Astrocyte (in vitro differentiated cells and primary cell): ENCODE measurements around the genes RIMBP2 and ADGRD1.

DNA sequence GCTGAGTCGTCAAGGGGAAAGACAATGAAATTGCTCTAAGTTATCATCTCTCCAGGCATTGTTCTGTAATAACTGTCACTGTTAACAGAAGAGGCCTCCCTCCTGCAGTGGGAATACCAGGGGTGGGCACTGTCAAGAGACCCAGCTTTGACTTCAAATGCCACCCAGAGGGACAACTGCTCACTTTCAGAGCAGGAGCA lies 1256.1 kb downstream of the TMEM132B start:
- PRO-cap, result no peak
- RRBS, 2 experiments, result no CpG with 5 or more reads among the region's 1 CpG

DNA sequence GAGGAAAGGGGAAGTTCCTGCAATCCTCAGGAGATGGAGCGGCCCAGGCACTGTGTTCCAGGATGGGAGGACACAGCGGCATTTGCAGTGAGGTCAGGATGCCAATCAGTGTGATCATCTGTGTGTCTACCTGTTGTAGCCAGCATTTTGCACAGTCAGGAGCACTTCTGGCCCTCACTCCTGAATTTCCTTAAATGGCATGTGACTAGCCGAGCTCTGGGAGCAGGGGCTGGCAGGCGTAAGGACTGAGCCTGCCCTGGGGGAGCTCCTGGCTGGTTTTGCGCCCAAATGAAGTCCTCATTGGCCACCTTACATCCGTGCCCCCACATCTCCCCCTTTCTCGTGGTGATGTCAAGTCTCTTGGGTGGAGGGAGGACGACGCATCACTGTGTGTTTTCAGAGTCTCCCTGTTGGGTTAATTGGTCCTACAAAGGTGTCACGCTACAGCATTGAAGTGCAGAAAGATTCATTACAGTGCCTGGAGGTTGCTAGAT lies 1479.7 kb upstream of the TMEM132C start:
- PRO-cap, result no peak
- RRBS, 2 experiments, result no CpG with 5 or more reads among the region's 10 CpGs

DNA sequence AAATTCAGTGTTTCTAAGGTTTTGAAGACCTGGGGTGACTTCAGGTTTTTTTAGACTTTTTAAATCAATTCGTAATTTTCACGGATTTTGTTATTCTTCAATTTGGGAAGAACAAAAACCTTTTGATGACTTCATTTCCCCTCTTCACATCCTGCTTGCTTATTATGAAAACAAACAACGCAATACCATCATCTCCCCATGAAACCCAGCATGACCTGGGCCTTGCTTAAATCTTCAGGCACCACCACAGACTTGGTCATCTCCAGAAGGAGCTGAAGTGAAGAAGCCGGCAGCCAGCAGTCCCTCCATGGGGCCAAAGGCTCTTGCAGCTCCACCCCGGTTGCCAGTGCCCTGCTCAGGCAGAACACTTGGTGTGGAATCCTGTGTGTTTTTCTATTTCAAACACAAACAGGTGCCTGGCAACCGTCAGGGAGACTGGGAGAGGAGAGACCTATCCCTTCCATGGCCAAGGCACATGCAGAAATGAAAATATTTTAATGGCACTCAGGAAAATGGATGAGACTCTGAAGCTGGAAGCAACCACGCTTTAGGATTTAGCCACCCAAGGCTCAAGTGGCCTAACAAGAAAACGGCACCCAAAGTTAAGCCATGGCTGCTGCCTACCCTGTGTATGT lies 982.9 kb upstream of the TMEM132C start:
- PRO-cap, result no peak
- RRBS, 2 experiments, result 17 to 18% methylated on average over 2 of the region's 8 CpGs

DNA sequence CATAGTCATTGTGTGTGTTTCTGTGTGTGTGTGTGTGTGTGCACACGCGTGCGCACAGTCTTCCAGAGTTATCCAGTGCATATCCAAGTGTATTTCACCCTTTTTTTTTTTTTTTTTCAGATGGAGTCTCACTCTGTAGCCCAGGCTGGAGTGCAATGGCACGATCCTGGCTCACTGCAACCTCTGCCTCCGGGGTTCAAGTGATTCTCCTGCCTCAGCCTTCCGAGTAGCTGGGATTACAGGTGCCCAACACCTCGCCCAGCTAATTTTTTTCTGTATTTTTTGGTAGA lies 558.9 kb upstream of the TMEM132C start:
- PRO-cap, result no peak
- RRBS, 2 experiments, result no CpG with 5 or more reads among the region's 7 CpGs

DNA sequence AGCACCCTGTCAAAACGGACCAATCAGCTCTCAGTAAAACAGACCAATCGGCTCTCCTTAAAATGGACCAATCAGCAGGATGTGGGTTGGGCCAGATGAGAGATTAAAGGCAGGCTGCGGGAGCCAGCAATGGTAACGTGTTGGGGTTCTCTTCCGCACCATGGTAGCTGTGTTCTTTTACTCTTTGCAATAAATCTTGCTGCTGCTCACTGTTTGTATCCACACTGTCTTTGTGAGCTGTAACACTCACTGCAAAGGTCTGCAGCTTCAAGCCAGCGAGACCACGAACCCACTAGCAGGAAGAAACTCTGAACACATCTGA lies 282.9 kb upstream of the TMEM132C start:
- PRO-cap, result no peak
- RRBS, 2 experiments, result no CpG with 5 or more reads among the region's 7 CpGs

- PRO-cap, result no peak
- RRBS, 2 experiments, result no CpG with 5 or more reads among the region's 6 CpGs
Measured at GRCh38 chr12:128076189-128076767, 190.7 kb upstream of the TMEM132C start.

- PRO-cap, result no peak
- RRBS, 2 experiments, result no CpG with 5 or more reads among the region's 15 CpGs
Measured at GRCh38 chr12:128797134-128797817, 26.5 kb downstream of the SLC15A4 start.

DNA sequence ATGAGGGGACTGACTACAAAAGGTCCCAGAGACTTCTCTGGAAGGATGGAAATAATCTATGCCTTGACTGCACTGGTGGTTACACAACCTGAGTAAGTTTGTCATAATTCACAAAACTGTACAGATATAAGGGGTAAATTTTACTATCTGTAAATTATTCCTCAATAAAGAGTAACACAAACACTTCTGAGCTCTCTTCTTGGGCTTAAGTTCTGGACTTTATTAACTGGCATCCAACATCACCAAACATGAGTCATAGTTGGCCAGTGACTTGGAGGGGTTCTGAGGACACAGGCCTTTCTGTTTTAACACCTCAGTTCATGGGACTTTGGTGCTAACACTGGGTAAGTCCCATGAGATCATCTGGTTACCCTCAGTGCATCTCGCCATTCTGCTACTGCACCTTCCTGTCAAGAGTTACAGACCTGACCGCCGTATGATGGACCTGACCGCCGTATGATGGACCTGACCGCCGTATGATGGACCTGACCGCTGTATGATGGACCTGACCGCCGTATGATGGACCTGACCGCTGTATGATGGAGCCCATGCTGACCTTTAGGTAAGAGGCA lies 9.9 kb downstream of the SLC15A4 start:
- PRO-cap, result no peak
- RRBS, 2 experiments, result no CpG with 5 or more reads among the region's 11 CpGs

- PRO-cap, result no peak
- RRBS, 2 experiments, result no CpG with 5 or more reads among the region's 12 CpGs
Measured at GRCh38 chr12:128905078-128905629, 51.9 kb downstream of the GLT1D1 start.

GRCh38 chr12:129381775-129382084 lies 522.1 kb downstream of the TMEM132D start:
- PRO-cap, result no peak
- RRBS, 2 experiments, result no CpG with 5 or more reads among the region's 3 CpGs

GRCh38 chr12:129699992-129700414 lies 203.8 kb downstream of the TMEM132D start:
- PRO-cap, result no peak
- RRBS, 2 experiments, result 95 to 96% methylated on average over 6 of the region's 25 CpGs

- PRO-cap, result no peak
- RRBS, 2 experiments, result 4 to 5% methylated on average over 4 to 8 of the region's 14 CpGs
Measured at GRCh38 chr12:130104507-130104924, 57.7 kb upstream of the FZD10 start.

DNA sequence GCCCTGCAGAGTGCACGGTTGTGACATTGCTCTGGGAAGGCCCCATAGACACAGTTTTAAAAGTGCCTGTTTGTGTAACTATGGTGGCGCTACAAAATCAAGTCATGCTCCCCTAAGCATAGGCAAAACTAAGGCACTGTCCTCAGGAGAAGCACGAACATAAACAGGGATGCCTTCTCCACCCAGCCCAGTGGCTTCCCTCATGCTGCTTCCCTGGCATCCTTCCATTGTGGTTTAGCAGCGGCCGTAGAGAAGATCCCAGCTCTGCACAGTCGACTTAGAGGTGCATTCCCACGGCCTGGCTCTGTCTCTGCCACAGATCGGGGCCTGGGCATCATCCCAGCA lies 70.5 kb downstream of the PIWIL1 start:
- PRO-cap, result no peak
- RRBS, 2 experiments, result no CpG with 5 or more reads among the region's 8 CpGs

- PRO-cap, result no peak
- RRBS, 2 experiments, result 0% methylated on average over 5 of the region's 24 CpGs; no CpG with 5 or more reads in 1 of the 2 experiments
Measured at GRCh38 chr12:130716125-130716875, at the start of gene RIMBP2. RIMBP2 (minus strand) TSS chr12:130716299.

- PRO-cap, result no peak
- RRBS, 2 experiments, result no CpG with 5 or more reads among the region's 28 CpGs
Measured at GRCh38 chr12:130924805-130925579, 28.7 kb upstream of the ADGRD1 start.

DNA sequence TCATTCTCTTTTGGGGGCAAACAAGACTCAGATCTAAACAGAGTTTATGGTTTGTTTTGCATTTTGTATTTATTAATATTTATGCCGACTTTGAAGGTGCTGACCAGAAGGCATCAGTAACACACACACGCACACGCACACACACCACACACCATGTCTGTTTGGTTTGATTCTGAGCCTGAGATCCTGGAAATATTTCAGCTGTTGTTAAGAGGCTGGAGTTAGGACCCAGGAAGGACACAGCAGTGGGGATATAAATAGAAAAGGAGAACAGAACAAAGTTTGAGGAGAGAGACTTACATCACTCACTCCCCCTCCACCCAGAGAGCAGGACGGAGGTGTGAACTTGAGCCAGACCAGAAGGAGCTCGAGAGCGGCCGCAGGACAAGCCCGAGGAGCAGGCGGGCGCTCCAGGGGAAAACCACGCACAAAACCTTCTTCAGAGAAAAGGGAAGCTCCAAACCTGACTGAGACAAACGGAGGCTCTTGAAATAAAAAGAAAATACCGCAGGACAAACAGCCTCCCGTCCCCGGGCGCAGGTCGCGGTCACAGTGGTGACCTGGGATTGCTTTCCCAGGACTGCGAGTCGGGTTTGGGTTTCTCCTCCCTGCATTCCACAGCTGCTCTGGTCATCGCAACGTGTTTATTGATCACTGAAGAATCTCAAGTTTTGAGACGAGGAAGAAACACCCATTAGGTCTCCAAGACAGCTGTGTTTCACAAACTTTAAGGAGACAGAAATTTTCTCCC lies at the start of gene ADGRD1:
ADGRD1 (plus strand) TSS at position 304 of the 751 bp plus-strand sequence.
- PRO-cap, result no peak
- RRBS, 2 experiments, result no CpG with 5 or more reads among the region's 23 CpGs

- PRO-cap, result no peak
- RRBS, 2 experiments, result no CpG with 5 or more reads among the region's 11 CpGs
Measured at GRCh38 chr12:130961677-130962326, 8.1 kb downstream of the ADGRD1 start.

DNA sequence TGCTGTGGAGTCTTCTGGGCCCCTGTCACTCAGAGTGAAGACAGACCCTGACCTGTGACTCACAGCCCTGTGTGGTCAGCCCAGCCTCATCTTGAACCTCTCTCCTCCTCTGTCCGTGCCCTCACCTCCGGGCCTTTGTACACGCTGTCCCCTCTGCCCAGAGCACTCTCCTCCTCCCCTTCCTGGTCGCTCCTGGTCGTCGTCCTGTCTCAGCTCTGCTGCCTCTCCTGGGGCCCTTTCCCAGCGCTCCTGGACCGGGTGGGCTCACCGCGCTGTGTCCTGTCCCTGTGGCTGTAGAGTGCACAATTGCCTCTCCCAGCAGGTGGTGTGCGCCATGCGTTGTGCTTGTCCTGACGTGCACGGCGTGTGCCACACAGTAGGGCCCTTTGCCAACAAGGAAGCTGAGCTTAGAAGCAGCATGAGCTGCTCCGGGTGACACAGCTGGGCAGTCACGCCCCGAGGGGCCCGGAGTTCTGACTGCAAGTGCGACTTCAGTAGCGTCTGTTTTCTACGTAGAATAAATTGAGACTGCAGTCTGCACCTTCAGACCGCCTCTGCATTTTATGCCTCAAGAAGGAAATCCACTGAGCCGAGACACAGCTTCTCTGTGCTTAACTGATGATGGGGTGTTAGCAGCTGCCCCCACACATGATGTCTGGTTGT lies 81.4 kb downstream of the ADGRD1 start:
- PRO-cap, result no peak
- RRBS, 2 experiments, result 50% methylated on average over 6 of the region's 24 CpGs; no CpG with 5 or more reads in 1 of the 2 experiments

GRCh38 chr12:131104317-131105067 lies 150.8 kb downstream of the ADGRD1 start:
- PRO-cap, result no peak
- RRBS, 2 experiments, result 76 to 78% methylated on average over 6 of the region's 25 CpGs

GRCh38 chr12:131406170-131406674 lies 304.7 kb upstream of the SFSWAP start:
- PRO-cap, result no peak
- RRBS, 2 experiments, result no CpG with 5 or more reads among the region's 8 CpGs